Metastatic Breast Carcinoma in the Brain (tissue), 10 donors: ENCODE measurements around the gene ERP27.

GRCh38 chr12:12488032-12488482 is 74.6 kb downstream of the DUSP16 start:
- PRO-cap, 10 experiments: no peak in any of the 10 experiments

DNA sequence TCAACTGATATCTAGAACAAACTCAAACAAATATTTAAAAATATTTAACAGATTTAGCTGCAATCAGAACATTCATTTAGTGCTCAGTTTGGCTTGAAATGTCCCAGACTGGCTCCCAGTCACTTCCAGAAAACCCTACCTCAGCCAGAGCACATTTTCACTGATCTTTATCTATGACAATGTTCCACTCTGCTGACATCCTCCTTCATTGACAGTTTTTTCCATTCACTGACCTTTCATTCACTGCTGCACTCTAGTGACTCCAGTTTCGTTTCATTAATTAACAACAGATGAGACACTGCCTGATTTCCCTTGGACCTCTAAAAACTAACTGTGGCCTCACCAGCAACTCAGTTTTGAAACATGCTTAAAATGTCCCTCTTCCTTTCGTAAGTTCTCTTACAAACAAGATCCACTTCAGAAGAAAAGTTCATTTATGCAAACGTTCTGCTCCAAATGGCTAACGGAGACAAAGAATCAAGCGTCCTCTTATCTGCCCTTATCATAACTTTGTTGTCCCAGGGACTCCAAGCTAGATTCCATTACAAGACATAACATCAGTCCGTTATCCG is 56.7 kb downstream of the DUSP16 start:
- PRO-cap, 10 experiments: no peak in any of the 10 experiments

GRCh38 chr12:12519189-12519766 is 43.4 kb downstream of the DUSP16 start:
- PRO-cap, 10 experiments: peak in 1 of 10 experiments; most common minus-strand start chr12:12519638 (in 1)

DNA sequence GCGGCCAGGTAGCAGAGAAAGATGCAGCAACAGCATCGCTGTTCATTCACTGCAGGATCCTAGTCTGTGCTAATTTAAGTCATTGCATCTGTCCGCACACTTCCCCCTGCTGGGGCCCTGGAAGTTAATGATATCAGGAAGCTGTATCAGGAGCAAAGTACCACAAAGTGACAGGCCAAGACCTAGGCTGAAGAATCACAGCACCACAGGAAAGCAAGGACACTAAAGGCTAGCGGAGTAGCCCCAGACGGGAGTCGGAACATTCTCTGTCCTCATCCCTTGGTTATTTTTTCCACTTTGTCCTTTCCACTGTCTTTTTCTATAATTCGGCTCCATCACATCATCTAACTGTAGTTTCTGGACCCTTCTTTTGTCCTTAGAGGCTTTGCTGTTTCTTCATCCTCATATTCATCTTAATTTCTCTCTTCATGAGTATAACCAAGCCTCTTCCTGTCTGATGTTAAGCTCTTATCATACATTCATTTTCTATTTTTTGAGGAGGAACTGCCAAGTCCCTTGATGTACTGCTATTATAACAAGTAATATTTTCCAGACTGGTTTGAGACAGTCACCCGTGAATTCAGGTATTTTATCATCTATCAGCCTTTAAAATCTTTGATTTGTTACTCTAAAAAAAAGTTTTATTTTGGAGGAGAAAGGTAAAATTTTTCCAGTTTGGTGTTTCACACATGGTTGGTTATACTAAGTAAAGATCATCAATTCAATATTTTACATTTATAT is 28.3 kb downstream of the DUSP16 start:
- PRO-cap, 10 experiments: no peak in any of the 10 experiments

GRCh38 chr12:12538548-12538971 is 24.1 kb downstream of the DUSP16 start:
- PRO-cap, 10 experiments: no peak in any of the 10 experiments

DNA sequence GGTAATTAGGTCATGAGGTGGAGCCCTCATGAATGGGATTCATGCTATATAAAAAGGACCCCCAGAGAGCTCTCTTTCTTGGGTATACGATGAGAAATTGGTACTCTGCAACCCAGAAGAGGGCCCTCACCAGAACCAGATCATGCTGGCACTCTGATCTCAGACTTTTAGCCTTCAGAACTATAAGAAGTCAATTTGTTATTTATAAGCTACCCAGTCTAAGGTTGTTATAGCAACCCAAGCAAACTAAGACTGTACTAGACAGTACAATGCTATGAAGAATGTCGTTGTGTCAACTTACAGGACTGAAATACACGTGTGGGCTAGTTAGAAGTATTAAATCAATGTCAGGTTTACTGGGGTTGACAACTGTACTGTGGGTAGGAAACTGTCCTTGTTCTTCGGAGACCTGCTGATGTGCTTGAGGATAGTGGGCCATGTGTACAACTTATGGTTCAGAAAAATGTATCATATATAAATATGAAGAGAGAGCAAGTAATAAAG is 19.7 kb downstream of the DUSP16 start:
- PRO-cap, 10 experiments: peak in 1 of 10 experiments; most common minus-strand start position 176 of the sequence (in 1)

DNA sequence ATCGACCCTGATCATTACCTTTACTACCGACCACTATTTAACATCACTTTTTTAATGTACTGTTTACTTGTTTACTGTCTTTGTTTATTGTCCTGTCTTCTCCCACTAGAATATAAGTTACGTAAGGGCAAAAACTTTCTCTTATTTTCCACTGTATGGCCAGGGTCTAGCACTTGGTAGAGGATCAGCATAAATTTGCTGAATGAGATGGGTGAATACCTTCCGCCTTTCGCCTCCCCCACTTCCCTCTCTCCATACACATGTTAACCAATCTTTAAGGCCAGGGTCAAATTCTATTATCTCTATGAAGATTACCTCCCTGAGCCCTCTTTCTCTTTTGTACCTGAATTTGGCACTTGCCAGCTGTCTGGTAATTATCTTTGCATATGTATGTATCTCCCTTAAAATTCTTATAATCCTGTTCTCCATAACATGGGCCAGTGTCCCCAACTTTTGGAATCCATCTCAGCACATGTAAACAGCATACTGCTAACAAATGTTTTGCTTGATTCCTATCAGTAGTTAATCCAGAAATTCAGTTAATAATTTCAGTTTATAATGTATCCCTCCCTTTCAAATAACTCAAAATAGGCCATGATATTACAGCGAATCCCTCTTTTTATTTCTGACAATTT is 4.9 kb downstream of the DUSP16 start:
- PRO-cap, 10 experiments: no peak in any of the 10 experiments

GRCh38 chr12:12720578-12720962 is 3.4 kb downstream of the CDKN1B start:
- PRO-cap, 10 experiments: peak in 2 of 10 experiments; most common plus-strand start chr12:12720885 (in 1); most common minus-strand start chr12:12720691 (in 1)

DNA sequence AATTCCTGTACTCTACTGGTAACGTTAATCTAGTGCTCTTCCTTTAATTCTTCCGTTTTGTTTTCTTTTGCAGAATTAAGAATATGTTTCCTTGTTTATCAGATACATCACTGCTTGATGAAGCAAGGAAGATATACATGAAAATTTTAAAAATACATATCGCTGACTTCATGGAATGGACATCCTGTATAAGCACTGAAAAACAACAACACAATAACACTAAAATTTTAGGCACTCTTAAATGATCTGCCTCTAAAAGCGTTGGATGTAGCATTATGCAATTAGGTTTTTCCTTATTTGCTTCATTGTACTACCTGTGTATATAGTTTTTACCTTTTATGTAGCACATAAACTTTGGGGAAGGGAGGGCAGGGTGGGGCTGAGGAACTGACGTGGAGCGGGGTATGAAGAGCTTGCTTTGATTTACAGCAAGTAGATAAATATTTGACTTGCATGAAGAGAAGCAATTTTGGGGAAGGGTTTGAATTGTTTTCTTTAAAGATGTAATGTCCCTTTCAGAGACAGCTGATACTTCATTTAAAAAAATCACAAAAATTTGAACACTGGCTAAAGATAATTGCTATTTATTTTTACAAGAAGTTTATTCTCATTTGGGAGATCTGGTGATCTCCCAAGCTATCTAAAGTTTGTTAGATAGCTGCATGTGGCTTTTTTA is 3.9 kb downstream of the CDKN1B start:
- PRO-cap, 10 experiments: peak in 3 of 10 experiments; most common plus-strand start position 353 of the sequence (in 1); most common minus-strand start position 312 of the sequence (in 3)

DNA sequence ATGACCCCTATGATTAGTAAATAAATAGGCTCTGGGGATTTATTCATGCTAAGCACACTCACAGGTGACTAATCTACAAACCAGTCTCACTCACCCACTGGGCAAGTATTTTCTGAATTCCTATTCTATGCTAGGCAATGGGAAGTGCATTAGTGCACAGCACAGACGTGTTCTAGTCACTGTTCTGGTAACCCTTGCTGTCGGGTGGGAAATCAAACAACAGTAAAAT is 8.6 kb upstream of the DDX47 start:
- PRO-cap, 10 experiments: peak in 4 of 10 experiments; most common plus-strand start position 137 of the sequence (in 4)

GRCh38 chr12:12883342-12883944 is 7.9 kb upstream of the GPRC5A start:
- PRO-cap, 10 experiments: peak in 3 of 10 experiments; most common plus-strand start chr12:12883731 (in 1); most common minus-strand start chr12:12883518 (in 3)

DNA sequence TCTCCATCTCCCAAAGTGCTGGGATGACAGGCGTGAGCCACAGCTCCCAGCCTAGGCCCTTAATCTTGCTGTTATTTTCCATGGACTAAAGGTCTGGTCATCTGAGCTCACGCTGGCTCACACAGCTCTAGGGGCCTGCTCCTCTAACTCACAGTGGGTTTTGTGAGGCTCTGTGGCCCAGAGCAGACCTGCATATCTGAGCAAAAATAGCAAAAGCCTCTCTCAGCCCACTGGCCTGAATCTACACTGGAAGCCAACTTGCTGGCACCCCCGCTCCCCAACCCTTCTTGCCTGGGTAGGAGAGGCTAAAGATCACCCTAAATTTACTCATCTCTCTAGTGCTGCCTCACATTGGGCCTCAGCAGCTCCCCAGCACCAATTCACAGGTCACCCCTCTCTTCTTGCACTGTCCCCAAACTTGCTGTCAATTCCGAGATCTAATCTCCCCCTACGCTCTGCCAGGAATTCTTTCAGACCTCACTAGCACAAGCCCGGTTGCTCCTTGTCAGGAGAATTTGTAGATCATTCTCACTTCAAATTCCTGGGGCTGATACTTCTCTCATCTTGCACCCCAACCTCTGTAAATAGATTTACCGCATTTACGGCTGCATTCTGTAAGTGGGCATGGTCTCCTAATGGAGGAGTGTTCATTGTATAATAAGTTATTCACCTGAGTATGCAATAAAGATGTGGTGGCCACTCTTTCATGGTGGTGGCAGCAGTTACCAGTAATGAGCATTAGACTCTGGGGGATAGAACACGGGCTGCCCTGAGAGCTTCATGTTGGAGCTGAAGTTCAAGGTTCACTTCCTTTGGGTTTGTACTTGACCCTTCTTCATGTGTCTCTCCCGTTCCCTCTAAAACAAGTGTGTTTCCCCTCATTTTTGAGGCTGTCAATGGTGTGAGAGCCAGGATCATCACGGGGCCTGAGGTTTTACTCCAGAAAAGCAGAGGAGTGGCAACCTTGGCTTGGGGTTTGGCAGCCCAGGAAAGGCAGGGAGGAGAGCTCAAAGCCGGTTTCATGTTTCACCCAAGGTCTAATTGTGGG is 21.9 kb downstream of the GPRC5A start:
- PRO-cap, 10 experiments: no peak in any of the 10 experiments

GRCh38 chr12:13045832-13046281 is 1.7 kb downstream of the FAM234B start:
- PRO-cap, 10 experiments: peak in 4 of 10 experiments; most common plus-strand start chr12:13046149 (in 3); most common minus-strand start chr12:13045989 (in 1)

DNA sequence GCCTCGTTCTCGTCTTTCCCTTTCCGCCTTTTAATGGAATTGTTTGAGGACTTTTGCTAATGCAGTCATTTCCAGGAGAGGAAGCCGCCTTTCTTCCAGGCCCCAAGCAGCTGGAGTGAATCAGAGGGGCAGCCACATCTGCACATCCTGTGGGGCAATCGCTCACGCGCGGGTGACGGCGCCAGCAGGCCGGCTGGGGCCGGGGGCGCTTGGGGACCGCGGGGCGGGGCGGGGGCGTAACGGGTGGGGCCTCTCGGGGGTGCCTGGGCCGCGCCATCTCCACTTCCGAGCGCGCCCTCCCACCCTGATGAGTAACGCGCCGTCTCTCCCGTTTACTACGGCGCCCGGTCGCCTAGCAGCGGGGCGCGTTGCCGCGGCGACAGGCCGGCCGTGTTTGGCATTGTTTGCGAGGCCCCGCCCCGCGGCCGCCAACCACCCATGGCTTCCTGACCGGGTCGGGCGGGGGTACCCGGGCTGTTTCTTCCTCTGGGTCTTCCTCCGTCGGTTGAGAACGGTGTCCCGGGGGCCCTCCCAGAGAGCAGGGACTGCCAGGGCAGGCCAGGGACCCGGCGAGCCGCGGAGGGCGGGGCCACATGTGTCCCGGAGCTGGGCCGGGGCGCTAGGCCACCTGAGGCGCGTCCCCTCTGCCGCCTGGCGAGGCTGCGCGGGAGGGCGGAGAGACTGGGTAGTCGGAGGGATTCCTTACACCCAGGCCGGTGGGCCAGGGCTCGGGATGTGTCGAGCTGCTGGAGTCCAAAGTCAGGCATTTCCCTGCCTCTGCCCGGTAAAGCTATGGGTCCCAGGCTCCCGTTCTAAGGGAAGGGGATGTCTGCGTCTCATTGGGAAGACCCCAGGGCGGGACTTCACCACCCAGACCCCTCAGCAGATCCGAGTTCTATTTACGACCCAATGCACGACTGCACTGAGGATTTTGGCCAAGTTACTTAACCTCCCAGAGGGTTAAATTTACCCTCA is 2.2 kb downstream of the GSG1 start:
- PRO-cap, 10 experiments: peak in 10 of 10 experiments; most common plus-strand start position 705 of the sequence (in 4); most common minus-strand start position 327 of the sequence (in 7)

- PRO-cap, 10 experiments: peak in 1 of 10 experiments; most common plus-strand start chr12:14208209 (in 1); most common minus-strand start chr12:14207972 (in 1)
Observed at GRCh38 chr12:14207795-14208653, 157.5 kb upstream of the ATF7IP start.

DNA sequence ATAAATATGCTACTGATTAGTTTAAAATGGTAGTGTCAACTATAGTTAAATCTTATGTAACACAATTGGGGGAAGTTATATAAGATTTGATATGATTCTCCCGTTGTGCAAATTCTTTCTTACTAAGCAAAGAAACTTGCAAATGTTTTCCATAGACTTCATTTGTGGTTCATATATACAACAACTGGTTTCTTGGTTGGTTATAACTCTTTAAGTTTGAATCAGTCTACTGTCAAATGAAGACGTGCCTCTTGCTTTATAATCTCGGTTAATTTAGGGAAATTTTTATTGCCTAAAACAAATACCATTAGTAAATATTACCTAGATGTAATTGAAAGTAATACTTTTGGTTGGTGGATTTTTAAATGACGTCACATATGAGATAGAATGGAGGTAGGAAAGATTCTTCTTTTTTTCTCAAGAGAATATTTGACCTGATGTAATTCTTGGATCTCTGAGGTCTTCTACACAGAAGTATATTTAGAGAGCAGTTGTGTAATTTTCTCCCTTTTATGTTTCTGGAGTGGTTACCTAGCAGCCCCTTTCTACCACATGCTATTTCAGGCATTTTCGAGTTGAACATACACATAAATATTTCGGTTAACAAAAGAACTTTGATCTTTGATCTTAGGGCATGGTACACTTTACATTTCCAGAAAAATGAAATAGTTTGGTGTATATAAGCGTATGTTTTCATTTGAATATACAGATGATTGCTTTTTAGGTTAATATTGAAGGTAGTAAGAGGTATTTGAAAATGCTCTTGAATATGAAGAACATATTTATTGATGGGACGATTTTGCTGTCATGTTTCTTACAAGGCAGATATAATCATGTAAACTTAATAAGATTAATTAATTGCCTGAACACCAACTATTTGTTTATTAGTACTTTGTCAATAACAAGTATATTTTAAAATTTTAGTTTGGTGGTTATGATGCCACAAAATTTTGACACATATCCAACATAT is 1.8 kb downstream of the ATF7IP start:
- PRO-cap, 10 experiments: peak in 2 of 10 experiments; most common plus-strand start position 559 of the sequence (in 1); most common minus-strand start position 275 of the sequence (in 1)

- PRO-cap, 10 experiments: no peak in any of the 10 experiments
Observed at GRCh38 chr12:14408242-14408784, 42.8 kb downstream of the ATF7IP start.

DNA sequence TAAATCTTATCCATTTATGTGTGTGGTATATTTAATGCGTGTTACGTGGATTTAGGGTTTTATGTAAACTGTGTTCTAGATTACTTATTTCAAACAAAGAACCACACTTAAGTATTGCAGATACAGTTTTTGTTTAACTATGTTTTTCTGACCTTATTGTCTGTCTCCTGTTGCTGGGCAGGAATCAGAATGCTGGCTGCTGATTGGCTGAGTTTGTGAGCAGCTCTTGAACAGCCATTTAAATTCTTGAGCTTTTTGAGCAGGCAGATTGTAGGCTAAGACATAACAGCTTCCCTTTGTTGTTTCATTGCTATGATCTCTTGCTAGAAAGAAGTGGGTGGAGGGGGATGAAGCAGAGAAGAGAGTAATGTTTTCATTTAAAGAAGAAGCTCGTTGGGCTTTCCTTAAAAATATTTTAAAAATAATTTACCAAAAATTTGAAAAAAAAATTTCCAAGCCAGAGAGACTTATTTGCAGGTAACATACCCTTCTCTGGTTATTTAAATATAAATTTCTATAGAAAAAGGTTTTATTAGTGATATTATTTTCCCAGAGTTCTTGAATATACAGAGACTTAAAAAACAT is 52.3 kb downstream of the ATF7IP start:
- PRO-cap, 10 experiments: peak in 1 of 10 experiments; most common plus-strand start position 250 of the sequence (in 1)

- PRO-cap, 10 experiments: peak in 5 of 10 experiments; most common plus-strand start chr12:14777431 (in 1); most common minus-strand start chr12:14777460 (in 3)
Observed at GRCh38 chr12:14777140-14777837, 3.1 kb downstream of the H2AJ start.

GRCh38 chr12:14938460-14938786 is at the start of gene ERP27:
ERP27 (minus strand) TSS chr12:14938537.
- PRO-cap, 10 experiments: peak in 1 of 10 experiments; most common minus-strand start chr12:14938541 (in 1)